ENCODE measurements around a stretch of chr1.

- PRO-cap, result no peak
Measured at GRCh38 chr1:234912681-234913469, 215.8 kb downstream of the TOMM20 start.

DNA sequence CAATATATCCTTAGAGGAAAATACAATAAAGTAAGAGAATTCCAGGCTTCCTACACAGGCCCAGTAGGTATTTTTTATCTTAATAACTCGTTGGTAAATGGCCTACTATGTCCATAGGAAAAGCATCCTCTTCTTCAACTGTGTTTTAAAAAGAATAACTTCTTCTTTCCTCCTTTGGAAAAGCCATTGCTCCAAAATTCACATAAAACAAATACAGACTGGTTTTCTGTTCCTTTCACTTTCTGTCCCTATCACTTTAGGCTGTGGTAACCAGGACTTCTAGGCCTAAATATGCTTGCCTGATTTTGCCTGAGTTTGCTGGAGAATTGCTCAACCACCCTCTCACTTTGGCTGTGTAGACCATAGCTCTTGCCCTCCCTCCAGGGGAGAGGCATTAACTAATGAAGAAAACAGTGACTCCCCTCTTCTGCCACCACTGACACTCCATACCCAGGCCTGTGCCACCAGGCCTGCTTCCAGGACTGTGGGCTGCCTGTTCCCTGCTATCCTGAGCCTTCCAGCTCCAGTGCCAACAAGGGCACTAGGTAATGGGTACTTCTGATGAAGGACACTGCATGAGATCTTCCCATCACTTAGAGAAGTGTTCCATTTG lies 163.6 kb downstream of the TOMM20 start:
- PRO-cap, result no peak

DNA sequence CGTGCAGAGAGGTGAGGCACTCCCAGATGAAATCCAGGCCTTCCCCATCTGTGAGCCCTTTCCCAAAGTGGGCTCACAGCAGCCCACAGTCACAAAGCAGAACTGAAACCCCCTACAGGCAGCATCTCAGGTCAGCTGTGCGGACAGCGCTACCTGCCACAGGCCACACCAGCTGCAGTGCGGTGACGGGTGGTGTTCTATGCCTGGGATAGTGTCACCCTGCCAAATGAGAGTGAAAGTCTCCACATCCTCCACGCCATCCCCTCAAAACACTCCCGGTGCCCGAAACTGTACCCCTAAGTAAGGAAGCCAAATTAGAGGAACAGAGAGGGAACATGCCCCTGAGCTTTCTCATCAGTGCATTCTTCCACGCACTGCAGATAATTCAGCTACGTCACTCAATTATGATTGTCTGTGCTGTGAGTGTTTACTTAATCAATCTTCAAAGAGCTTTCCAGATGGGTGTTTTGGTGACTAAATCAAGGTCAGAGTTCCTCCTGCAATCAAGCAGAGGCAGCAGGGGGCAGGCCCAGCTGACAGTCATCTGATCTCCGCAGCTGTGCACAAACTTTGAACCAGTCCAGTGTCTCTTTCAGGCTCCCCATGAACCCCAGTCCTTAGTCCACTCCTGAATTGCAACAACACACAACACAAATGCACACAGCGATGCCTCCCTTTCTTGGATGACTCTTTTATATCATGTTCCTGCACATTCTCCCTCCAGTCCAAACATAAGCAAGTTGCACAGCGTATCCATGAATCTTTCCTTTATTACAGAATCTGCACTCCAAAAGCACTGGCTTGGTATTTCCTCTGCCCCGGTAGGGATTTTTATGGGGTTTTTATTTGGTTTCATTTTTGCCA lies 150.0 kb downstream of the TOMM20 start:
- PRO-cap, result bidirectional peak, plus-strand start at position 620 of the sequence, minus-strand start at position 376 of the sequence; unidirectional peak, plus-strand start at position 723 of the sequence

- PRO-cap, result no peak
Measured at GRCh38 chr1:234979919-234980282, 148.7 kb downstream of the TOMM20 start.

DNA sequence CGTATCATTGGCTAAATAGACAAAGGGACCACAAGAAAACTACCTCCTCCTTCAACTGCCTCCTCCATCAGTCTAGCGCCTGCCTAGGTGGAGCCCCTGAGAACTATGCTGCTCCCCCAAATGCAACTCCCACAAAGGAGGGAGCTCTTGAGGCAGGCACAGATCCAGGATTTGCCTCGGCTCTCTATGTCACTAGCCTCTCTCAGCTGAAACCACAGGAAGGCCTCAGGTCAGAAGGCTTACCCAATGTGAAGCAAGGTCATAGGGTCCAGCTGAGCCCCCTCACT lies 148.3 kb downstream of the TOMM20 start:
- PRO-cap, result no peak

- PRO-cap, result no peak
Measured at GRCh38 chr1:234997776-234998933, 130.5 kb downstream of the TOMM20 start.

GRCh38 chr1:235277911-235278686 lies 49.9 kb downstream of the ARID4B start:
- PRO-cap, result no peak

- PRO-cap, result unidirectional peak, plus-strand start at chr1:235326821
Measured at GRCh38 chr1:235326520-235326943, 1.4 kb downstream of the ARID4B start.

DNA sequence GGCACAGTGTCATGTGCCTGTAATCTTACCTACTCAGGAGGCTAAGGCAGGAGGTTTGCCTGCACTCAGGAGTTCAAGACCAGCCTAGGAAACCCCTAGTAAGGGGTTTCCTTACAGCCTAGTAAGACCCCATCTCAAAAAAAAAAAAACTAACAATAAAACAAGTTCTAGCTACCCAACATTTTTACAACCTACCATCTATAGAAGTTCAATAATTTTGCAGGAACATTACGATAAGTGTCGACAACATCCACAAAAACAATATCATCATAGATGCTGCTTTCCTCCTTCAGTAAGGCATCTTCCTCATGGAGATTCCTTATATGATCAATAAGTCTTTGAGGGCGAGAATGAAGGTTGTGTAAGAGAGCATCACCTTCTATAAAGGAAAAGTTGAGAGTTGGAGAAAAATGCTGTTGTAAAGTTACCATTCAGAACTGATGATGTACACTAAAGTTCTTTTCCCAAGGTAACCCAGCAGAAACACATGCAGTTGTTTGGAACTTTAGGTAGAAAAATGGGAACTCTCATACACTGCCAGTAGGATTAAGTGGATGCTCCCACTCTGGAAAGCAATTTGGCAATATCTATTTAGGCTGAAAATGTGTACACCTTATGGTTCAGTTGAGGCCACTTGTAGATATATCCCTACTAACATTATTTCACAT lies 45.7 kb downstream of the B3GALNT2 start:
- PRO-cap, result no peak

DNA sequence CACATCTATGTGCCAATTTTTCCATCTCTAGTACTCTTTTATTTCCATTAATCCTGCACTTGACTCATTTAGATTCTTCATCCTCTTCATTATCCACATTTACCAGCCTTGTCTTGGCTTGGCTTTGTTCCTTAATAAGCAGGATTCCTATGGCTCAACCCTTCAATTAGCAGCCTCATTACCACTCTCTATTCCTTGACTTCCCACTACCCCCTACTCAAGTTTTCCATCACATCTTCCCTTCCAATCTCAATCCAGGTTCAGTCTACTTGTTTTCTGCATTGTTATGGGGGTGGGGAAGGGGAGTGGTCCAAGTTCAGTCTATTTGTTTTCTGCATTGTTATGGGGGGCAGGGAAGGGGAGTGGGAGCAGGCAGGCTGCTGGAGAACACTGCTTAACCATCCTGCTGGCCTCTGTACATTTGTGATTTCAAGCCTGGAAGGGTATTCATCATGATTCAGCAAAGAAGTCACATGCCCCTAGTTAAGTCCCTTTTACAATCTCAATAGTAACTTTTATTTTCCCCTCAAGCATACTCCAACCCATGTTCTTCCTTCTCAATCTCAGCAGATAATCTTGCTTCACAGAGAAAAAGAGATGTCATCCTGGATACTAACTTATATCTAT lies 8.1 kb downstream of the LYST start:
- PRO-cap, result no peak

DNA sequence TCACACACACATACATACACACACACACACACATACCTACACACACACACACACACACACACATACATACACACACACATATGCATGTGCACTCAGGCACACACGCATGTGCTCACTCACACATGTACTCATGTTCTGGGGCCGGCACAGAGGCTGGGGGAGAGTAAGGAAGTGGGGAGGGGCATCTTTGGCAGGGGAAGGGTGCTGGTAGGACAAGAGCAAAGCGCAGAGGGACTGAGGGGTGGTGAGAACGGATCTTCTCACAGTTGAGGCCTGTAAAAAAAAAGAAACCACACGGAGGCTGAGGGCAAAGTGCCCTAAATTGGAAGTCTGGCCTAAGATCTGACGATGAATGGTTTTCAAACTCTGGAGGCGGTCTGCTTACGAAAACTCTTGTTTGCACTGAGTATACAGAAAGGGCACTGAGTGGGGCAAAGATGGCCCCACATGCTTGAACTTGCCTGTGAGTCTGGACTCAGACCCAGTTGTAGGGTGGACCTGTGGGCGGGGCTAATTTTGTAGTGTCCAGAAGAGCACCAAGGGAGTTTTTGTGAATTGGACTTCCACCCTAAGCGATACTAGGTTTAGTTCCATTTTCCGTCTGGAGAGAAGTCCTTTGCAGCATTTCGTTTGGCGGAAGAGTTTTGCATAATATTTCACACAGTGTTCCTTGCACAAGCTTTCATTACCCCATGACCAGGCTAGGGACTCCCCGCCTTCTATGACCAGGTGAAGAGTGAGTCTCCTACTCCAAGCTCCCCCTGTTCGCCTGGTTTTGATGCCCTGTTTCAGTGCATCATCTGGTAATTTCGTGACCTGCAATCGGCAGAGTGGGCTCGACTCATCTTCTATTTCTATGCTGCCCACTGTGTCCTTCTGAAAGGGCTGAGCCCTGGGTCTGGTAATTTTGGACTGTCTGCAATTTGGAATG lies 79.3 kb upstream of the LYST start:
- PRO-cap, result no peak

- PRO-cap, result no peak
Measured at GRCh38 chr1:236090828-236091174, 25.9 kb upstream of the NID1 start.

- PRO-cap, result no peak
Measured at GRCh38 chr1:236120546-236121393, 21.6 kb upstream of the GPR137B start.

GRCh38 chr1:236150431-236150908 lies 8.1 kb downstream of the GPR137B start:
- PRO-cap, result no peak

- PRO-cap, result no peak
Measured at GRCh38 chr1:236332360-236332746, 50.6 kb upstream of the ERO1B start.

DNA sequence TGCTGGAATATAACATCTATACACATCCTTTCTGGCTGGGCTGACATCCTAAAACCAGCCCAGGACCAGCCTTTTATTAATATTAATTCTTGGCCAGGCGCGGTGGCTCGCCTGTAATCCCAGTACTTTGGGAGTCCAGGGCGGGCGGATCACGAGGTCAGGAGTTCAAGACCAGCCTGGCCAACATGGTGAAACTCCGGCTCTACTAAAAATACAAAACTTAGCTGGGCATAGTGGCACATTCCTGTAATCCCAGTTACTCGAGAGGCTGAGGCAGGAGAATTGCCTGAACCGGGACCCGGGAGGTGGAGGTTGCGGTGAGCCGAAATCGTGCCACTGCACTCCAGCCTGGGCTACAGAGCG lies 33.7 kb upstream of the LGALS8 start:
- PRO-cap, result no peak

DNA sequence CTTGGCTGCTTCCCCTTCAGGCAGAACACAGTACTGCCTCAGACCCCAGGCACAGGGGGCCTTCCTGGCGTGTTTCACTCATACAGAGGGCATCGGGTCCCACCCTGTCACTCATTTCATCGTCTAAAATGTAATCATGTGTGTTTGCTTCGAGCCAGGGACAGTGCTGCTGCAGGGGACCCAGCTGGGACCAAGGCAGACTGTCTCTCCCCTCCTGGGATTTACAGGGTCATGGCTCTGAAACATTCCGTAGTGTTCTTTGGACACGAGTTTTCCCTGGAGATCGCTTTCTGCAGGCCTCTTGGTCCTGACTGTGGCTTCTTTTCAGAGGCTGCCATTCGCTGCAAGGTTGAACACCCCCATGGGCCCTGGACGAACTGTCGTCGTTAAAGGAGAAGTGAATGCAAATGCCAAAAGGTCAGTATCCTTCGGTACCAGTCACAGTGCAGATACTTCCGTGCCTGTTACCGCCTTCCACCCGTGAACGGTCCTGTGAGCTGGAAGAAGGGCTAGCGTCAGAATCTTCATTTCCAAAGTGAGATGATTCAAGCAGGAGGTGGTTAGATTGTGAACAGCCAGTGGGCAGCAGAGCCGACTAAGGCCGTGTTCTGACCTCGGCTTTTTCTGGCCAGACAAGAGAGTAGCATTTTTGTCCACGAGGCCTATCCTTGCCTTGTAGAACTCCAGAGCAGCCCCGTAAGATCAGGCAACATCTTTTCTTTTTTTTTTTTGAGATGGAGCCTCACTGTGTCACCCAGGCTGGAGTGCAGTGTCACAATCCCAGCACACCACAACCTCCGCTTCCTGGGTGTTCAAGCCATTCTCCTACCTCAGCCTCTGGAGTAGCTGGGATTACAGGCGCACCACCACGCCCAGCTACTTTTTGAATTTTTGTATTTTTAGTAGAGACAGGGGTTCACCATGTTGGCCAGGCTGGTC lies 19.7 kb downstream of the LGALS8 start:
- PRO-cap, result no peak

DNA sequence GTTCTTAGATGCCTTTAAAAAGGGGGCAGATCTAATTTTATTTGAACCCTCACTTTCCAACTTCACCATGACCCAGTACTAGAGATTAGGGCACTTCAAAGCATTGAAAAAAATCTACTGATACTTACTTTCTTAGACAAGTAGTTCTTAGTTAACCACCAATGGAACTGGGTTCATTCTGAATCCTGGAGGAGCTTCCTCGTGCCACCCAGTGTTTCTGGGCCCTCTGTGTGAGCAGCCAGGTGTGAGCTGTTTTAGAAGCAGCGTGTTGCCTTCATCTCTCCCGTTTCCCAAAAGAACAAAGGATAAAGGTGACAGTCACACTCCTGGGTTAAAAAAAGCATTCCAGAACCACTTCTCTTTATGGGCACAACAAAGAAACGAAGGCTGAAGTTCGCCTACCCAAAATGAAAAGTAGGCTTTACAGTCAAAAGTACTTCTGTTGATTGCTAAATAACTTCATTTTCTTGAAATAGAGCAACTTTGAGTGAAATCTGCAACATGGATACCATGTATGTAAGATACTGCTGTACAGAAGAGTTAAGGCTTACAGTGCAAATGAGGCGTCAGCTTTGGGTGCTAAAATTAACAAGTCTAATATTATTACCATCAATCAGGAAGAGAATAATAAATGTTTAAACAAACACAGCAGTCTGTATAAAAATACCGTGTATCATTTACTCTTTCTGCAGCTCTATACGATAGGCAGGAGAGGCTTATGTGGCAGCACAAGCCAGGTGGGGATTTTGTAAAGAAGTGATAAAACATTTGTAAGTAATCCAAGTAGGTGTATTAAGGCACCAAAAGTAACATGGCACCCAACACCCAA lies 26.4 kb downstream of the LGALS8 start:
- PRO-cap, result no peak

DNA sequence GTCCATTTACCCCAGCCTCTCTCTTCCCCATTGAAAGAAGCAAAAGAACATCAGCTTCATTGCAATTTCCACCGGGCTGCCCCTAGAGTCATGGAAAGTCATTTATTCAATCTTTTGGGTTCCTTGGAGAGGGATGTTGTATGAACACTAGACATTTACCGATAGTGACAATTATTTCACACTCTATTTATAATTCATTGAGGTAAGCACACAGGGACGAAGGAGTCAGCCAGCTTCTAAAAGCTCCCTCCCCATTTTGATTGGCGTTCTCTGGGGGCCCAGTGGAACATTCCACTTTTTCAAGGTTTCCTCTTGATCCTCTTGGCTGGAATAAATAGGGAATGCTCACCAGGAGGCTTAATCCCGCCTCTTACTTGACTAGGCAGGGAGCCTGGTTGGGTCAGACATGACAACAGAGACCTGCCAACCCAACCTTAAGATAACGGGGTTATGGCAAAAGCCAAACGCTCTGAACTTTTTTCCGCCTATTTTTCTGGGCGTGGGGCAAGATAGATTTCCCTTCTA lies 917 bp downstream of the ACTN2 start:
- PRO-cap, result no peak

DNA sequence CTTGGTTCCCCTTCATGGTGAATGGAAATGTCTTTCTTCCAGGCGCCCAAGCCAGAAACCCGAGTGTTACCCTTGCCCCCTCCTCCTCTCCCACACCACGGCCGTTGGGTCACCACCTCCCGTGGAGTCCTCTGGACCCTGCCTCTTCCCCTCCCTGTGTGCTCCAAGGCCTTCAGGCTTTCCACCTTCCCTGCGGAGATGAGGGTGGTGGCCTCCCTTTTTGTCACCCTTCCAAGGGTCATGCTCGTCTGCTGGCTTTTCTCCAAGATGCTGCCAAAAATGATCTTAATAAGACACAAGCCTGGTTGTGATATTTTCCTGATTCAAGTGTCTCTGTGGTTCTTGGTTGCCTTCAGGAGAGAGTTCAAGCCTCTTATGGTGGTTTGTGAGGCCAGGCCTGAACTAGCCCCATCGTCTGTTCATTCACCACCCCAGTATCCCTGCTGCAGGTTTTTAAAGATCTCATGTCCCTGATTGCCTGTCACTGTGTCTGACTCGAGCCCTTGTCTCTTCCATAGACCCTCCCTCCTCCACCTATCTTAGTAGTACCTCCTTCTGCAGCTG lies 7.3 kb downstream of the ACTN2 start:
- PRO-cap, result no peak